Body of pancreas (tissue), 2 donors: ENCODE measurements around the gene MRPS33.

GRCh38 chr7:139452729-139453332 is 30.6 kb downstream of the KLRG2 start:
- PRO-cap: no peak
- RAMPAGE, long total RNA, 2 experiments: no peak in any of the 2 experiments

GRCh38 chr7:139672781-139673728 is 104.7 kb downstream of the HIPK2 start:
- PRO-cap: no peak
- RAMPAGE, long total RNA, 2 experiments: no peak in any of the 2 experiments

DNA sequence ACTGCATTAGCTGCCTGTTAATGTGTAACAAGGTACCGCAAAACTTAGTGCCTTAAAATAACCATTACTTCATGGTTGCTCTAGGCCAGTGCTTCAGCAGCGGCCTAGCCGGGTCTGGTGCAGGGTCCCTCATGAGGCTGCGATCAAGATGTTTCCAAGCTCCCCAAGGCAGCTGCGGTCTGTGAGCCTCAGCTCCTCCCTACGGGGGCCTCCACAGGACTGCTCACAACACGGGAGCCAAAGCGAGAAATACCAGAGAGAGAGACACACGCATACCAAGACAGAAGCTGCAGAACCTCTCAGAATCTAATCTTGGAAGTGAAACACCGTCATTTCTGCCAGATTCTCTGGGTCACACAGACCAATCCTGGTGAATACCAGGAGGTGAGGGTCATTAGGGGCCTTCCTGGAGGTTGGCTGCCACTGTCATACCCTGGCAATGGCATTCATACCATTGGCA is 94.5 kb downstream of the HIPK2 start:
- PRO-cap: no peak
- RAMPAGE, long total RNA, 2 experiments: no peak in any of the 2 experiments

GRCh38 chr7:139730897-139732072 is 46.5 kb downstream of the HIPK2 start:
- PRO-cap: no peak
- RAMPAGE, long total RNA, 2 experiments: no peak in any of the 2 experiments

- PRO-cap: no peak
- RAMPAGE, long total RNA, 2 experiments: no peak in any of the 2 experiments
Observed at GRCh38 chr7:139734113-139734644, 43.6 kb downstream of the HIPK2 start.

- PRO-cap: unidirectional peak, plus-strand start at chr7:139740417
- RAMPAGE, long total RNA, 2 experiments: no peak in any of the 2 experiments
Observed at GRCh38 chr7:139739934-139740920, 37.6 kb downstream of the HIPK2 start.

- PRO-cap: no peak
- RAMPAGE, long total RNA, 2 experiments: no peak in any of the 2 experiments
Observed at GRCh38 chr7:139745611-139745939, 32.2 kb downstream of the HIPK2 start.

DNA sequence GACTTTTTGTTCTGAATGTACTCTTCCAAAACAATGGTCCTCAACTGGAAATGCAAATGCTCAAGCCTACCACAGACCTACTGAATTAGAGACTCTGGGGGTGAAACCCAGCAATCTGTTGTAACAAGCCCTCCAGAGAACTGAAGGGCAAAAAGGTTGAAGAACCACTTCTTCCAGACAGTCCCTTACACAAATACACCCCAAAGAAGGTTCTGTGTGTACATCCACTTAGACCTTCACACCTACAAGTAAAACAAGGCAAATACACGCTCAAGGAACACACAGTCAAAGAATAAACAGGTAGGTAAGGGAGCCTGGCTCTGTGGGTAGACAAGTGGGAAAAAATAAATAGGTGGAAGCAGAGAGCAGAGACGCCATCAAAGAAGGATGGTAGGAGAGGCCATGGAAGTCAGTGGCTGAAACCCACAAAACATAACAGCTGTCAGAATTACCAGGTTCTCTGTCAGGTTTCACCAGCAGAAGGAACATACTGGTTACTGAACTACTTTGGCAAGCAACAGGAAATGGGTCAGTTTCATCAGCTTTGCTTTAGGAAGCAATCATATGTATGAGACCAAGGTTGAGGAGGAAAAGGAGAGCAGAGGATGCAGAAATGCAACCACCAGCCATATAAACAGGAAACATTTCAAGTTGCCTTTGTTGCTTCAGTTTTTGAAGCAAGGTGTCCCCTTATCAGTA is 10.5 kb downstream of the HIPK2 start:
- PRO-cap: no peak
- RAMPAGE, long total RNA, 2 experiments: no peak in any of the 2 experiments

DNA sequence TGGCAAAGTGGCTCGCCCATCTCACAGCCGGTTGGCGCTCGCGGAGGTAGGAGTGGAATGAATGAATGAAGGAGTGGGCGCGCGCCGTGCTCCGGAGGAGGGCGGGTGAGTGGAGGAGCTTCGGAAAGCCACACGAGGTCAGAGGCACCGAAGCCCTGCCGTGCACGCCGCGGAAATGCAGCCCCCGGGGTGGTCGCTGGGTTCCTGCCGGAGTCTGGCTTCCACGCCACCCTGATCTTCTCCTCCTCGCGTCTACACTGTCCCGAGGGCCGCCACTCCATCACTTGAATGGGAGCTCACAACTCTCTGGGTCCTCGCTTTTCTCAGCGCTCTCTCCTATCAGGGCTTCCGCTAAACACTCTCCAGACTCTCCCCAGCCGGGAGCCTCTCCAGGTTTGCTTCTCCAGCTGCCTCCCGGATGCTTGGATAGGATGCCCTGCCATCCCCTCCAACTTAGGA is 657 bp upstream of the HIPK2 start:
- PRO-cap: no peak
- RAMPAGE, long total RNA, 2 experiments: no peak in any of the 2 experiments

DNA sequence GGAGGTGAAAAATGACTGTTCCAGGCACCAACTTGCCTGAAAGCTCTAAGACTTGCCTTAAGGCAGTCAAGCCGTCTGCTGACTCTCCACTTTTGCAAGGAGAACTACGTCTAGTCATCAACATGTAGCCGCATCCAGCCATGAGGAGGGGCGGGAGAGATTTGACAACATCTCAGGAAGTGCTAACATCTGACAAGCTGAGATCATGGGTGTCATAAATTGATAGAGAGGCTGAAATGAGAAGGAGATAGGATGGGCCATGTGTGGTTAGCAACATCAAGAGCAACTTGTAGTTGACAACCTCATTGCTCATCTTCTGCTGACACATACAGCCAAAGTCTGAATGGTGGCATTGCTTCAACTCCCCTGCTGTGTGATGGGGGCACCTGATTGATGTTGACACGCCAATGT is 8.9 kb upstream of the TBXAS1 start:
- PRO-cap: no peak
- RAMPAGE, long total RNA, 2 experiments: no peak in any of the 2 experiments

GRCh38 chr7:139885973-139886451 is 56.9 kb downstream of the TBXAS1 start:
- PRO-cap: no peak
- RAMPAGE, long total RNA, 2 experiments: no peak in any of the 2 experiments

DNA sequence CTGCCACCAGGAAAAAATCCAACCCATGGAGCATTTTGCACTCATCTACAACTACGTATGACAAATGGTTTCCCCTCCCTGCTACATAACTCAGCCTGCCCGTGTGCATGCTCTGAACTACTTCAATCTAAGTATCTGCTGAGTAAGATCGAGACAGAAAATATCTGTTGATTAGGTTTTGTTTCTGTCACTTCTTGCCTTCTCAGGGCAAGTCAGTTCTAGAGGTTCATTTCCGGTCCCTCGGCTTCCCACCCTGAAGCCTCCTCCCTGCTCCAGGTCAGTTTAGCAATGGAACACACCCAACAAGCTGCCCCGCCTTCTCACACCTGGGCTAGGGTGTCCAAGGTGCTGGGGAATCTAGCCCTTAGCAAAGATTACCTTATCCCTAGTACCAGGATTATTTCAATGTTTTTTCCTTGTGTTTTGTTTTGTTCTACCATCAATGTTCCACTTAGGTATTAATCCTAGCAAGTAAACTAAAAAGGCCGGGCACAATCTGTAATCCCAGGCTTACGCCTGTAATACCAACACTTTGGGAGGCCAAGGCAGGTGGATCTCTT is 35.8 kb upstream of the KDM7A start:
- PRO-cap: no peak
- RAMPAGE, long total RNA, 2 experiments: no peak in any of the 2 experiments

DNA sequence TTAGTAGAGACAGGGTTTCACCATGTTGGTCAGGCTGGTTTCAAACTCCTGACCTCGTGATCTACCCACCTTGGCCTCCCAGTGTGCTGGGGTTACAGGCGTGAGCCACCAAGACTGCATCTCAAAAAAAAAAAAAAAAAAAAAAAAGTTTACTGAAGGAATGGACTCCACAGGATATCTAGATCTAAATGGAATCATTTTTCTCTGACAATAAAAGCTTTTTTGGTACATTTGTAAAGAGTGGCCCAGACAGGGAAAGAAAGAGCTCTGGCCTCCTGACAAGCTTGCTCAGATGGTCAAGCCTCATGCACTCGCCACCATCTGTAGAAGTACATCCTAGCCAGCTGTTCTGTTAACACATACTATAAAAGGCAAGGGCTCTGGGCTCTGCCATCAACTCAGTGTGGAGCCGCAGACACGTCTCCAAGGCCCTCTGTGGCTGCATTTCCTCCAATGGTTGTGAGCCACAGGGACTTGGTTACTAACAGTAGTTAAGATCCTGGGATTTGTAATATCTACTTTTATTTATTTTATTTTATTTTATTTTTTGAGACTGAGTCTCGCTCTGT is 70.7 kb upstream of the KDM7A start:
- PRO-cap: no peak
- RAMPAGE, long total RNA, 2 experiments: no peak in any of the 2 experiments

DNA sequence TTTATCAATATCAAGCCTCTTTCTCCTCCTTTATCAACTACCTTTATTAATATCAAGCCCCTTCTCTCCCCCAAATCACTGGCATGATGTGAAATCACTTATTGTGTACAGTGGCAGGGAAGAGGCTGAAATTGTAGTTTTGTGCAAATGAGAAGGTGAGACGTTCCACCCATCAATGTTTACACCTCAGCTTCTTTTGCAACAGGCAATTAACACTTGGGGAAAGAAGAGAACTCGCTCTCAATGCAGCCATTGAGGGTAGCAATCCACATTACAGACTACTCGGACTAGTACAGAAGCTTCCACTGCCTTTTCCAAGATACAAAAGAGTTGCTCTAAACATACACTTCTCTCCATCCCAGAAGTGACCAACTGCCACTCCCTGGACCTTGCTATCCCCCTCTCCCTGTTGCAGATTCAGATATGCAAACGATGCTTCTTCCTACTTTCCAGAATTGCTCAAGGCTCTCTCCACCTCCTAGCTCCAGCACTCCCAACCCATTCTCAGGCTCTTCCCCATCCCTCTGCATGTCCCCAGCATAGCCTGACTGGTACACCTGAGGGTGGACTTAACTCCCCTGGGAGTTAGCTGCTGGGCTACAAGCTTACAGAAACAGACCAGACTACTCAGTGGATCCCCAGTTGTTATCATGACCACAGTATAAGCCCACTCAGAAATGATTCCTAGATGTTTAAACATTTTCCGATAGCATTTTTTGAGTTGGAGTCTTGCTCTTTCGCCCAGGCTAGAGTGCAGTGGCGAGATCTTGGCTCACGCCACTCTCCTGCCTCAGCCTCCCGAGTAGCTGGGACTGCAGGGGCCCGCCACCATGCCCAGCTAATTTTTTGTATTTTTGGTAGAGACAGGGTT is 27.7 kb downstream of the MKRN1 start:
- PRO-cap: no peak
- RAMPAGE, long total RNA, 2 experiments: no peak in any of the 2 experiments

GRCh38 chr7:140607455-140608107 is 33.0 kb downstream of the DENND2A start:
- PRO-cap: no peak
- RAMPAGE, long total RNA, 2 experiments: no peak in any of the 2 experiments

GRCh38 chr7:140623932-140624397 is 16.6 kb downstream of the DENND2A start:
- PRO-cap: no peak
- RAMPAGE, long total RNA, 2 experiments: no peak in any of the 2 experiments

- PRO-cap: no peak
- RAMPAGE, long total RNA, 2 experiments: no peak in any of the 2 experiments
Observed at GRCh38 chr7:140714528-140715180, 18.1 kb downstream of the NDUFB2 start.

DNA sequence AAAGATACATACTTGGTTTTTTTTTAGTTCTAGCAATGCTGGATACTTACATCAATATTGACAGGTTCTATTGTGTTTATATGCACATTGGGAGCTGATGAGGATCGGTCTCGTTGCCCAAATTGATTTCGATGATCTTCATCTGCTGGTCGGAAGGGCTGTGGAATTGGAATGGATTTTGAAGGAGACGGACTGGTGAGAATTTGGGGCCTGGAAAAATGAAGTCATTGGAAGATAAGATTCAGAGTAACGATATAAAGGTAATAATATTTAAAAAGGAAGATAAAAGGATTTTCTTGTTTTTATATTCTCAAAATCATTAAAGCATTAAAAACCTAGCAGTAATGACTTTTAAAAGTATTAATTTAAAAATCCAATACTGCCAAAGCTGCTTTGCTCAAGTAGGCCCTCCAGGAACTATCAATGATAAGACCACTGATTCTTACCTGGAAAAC is 97.8 kb downstream of the NDUFB2 start:
- PRO-cap: no peak
- RAMPAGE, long total RNA, 2 experiments: no peak in any of the 2 experiments

- PRO-cap: unidirectional peak, minus-strand start at chr7:141014639; bidirectional peak, plus-strand start at chr7:141015132, minus-strand start at chr7:141014963
- RAMPAGE, long total RNA, 2 experiments: start-site peak on the minus strand in 2 of 2 experiments, at chr7:141014634-141014968 at its widest, 17 to 345 reads per replicate
Observed at GRCh38 chr7:141014579-141015584, at the start of gene MRPS33. MRPS33 (minus strand) TSS chr7:141014952.

DNA sequence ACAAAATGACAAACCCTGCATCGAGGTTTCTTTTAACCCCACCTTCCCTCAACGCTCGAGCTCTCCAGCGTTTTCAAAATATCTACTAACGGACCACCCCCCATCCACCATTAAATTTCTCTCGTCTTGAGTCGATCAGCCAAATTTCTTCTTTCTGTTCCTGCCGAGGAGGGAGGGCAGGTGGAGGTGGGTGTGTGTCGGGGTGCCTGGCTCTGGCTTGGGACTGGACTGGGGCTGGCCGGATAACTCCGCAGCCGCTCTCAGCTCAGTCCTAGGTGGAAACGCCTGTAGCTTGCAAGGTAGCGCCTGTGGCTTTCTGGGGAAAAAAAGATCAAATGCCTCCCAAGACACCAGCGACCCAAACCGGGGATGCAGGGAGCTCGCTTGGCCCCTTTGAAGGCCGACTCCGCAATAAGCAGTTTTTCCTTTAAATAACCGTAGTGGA is 2.0 kb upstream of the TMEM178B start:
- PRO-cap: no peak
- RAMPAGE, long total RNA, 2 experiments: no peak in any of the 2 experiments